Diencephalon (tissue), 2 donors: Measurements from ENCODE around the gene SPATA31C2.

DNA sequence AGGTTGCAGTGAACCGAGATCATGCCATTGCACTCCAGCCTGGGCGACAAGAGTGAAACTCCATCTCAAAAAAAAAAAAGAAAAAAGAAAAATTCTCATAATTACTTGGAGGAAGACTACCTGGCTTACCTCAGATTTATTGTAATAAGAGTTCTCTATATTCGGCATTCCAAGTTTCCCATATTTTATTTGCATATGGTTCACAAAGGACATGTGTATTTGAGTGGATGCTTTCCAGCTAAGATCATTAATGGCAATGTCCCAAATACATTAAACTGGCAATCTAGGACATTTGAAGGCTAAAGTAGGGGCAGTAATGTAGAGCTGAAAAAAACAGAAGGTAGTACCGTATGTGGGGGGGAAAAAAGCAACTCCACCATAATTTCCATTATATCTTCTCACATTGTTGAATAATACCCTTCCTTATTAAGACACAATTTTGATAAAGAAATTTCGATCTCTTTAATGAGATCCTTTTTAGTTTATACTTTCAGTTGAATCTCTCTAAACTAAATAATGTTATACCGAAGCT, 4.9 kb downstream of the TUT7 start:
- RAMPAGE, long total RNA = no peak

DNA sequence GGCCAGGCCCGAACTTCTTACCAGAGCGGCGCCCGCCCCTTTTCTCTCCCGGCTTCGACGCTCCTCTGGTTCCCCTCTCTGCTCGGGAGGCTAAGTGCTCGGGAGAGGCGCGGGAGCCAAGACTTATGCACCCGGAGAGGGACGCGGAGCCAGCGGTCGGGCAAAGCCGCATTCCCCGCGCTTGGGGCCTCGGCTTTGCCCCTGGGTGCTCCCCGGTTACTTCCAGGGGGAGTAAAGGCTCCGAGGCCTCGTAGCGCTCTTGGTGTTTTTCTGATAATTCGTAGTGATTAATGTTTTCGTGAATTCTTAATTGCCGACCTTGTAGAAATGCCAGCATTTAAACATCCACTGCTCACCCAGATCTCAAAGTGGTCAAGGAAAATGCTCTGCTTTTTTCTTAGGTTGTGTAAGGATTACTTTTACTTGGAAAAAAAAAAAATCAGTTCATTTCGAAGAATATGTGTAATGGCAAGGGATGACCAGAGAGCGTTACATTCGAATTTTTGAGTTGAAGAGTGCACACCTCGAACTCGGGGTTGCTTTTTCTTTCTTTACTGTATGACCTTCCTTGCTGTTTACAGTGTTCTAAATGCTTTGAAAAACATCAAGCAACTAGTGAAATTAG, 636 bp upstream of the TUT7 start:
- RAMPAGE, long total RNA = no peak

- RAMPAGE, long total RNA = no peak
Observed at GRCh38 chr9:86584416-86584697, 230.1 kb upstream of the TUT7 start.

DNA sequence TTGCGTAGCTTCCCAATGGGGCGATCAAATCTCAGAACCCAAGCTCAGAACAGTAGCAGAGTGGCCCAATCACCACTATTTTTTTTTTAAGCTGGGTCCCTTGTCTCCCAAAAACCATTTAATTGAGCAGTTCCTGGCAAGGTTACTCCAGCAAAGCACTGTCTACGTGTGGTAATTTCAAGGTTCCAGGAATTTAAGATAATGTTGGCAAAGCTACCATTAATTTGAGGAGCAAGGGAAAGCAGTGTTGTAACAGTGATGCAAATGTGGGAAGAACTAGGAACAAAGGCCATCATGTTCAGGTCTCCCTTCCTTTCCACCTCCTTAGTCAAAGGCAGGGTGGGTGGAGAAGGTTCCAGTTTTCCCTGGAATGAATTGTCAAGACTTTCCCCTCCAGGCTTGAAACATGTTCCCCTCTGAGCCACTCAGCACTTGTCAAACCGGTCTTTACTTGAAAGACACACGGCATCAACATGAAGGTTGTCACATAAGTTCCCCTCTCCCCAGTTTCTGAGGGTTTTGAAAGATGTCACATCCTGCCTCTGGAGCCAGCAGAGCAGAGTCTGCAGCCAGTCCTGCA, 226.1 kb downstream of the GAS1 start:
- RAMPAGE, long total RNA = no peak

- RAMPAGE, long total RNA = no peak
Observed at GRCh38 chr9:87518603-87519194, 21.0 kb downstream of the DAPK1 start.

DNA sequence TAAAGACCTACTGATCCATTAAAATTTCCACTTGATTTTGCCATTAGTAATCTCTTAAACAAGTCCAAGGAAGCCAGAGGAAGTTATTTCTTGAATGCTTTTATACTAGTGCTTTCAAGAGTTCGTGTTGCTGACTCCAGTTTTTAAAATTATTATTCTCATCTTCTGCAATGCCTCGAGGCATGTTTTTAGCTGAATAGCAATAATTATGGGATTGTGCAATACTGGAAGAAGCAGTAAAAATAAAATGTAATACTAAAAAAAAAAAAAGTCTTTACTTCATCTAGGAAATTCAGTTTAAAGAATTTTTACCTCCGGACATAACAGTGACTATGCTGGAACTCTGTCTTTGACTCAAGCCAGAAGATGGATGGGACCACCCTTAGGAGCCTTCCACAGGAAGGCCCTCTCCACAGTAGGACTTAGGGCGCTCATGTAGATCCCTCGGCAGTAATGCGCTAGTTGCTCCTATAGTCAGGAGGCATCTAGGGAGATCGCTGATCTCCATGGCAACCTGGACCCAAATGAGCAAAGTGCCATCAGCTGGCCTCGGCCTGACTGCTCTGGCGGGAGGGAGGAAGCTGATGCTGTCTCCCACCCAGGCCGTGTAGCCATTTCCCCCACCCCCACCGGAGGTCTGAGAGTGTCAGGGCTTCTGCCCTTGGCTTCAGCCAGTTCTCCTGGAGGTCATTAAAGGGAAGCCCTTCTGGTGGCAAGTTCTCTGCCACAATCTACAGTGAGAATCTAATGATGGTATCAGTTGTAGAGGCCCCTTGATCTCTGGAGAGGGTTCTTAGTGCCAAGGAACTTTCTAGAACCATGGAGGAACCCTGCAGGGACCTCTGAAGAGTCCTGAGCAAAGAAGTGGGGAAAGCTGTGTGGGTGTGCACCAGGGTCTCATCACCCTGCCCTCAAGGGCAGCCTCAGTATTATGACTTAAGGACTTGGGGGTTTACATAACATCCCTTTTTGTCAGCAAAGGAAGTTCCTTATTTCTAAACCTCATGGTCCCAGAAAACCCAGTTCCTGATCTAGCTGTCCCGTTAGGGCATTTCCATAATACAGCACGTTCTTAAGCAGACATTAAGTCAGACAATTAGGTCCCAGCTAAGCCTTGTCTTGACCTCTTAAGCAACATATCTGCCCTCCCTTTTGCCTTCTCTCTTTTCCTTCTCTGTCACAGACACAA, 56.9 kb downstream of the DAPK1 start:
- RAMPAGE, long total RNA = no peak

DNA sequence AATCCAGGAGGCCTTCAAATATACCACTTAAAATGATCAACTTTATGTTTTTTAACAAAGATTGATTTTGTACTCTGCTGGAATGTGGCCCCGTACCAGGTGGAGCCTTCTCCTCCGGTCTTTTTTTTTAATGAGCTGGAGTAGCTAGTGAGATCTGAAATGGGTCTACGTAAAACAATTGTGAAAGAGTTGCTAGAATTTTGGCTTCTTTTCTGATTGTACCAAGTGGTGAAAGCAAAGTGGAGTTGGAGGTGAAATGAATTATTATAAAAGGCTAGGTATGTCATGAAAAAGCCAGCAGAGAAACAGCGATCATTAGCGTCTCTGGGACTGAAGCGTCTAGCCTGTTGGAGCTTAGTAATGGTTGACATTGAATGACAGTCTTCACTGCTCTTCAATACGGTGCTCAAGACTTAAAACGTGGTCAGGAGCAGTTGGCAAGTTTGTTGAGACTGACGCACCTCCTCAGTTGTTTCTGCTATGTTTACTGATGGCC, 84.4 kb downstream of the DAPK1 start:
- RAMPAGE, long total RNA = no peak

- RAMPAGE, long total RNA = no peak
Observed at GRCh38 chr9:87800620-87800859, 74.6 kb downstream of the CTSL start.

DNA sequence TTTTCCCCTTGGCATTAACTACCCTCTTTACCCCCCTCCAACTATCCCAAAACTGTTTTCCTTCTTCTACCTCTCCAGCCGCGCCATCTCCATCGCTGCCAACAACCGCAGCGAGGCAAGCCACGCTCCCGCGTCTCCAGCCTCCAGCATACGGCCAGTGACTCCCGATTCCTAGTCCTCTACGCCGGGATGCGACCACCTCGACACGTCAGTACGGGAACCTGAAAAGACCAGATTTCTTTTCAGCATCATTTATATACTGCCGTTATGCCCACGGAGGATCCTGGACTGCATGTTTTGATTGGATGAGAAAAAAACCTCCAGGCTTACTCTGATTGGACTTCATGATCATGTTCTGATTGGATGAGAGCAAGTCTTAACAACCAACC, 25.1 kb downstream of the SPATA31C2 start:
- RAMPAGE, long total RNA = no peak

DNA sequence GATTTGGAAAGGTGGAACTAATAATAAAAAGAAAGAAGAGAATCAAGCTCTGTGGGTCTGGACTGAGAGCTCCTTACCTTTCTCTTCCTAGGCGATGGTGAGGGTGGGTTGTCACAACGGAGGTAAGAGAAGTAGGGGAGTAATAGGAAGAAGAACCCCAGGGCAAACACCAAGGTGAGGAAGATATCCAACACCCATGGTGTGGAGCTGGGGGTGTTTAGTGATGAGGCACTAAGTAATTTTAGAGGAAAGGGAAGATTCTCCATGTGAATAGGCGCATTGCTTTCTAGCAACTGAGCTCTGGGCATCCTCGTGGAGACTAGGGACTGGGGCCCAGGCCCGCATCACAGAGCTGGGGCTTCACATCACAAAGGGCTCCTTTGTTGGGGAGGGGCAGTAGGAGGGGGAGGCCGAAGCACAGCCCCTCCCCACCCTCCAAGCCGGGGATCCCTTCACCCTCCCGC, at the start of gene SPATA31C2:
Gene SPATA31C2, minus strand, starts transcription at position 295 of the 464 bp plus-strand sequence.
- RAMPAGE, long total RNA = no peak

- RAMPAGE, long total RNA = no peak
Observed at GRCh38 chr9:88193620-88194145, 55.4 kb upstream of the SPATA31C2 start.

GRCh38 chr9:88646528-88646885, 111.5 kb downstream of the NXNL2 start:
- RAMPAGE, long total RNA = no peak

DNA sequence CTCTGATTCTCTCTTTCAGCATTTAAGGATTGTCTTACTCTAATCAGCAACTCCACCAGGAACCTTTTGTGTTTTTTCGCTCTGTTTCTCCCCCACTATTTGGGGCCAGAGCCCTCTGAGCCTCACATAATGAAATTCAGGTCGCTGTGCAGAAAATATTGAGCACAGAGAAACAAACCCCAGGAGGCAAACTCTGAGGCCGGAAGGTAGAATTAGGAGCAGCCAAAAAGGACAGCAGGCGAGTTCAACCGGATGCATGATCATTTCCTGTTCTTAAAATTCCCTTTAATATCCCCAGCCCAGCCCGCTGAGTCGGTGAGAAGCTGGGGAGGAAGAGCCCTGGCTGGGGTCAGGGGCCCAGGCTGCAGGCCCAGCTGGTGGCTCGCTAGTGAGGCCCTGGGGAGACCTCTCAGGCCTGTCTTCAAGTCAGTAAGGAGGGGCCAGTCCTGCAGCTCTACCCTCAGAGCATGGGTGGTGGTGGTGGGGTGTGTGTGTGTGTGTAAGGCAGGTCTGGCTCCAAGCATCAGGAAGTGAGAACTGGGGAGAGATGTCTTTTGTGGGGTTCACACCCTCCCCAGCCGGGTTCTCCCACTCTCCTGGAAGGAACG, 213.4 kb upstream of the S1PR3 start:
- RAMPAGE, long total RNA = no peak

DNA sequence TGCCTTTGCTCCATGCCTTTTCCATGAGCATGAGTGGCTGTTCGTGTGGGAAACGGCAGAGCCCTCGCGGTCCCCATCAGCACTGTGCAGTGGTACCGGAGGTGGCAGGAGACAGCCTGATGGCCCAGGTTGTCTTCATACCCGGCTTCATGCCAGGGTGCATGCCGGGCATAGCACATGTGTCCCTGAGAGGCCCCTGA, 6.5 kb downstream of the S1PR3 start:
- RAMPAGE, long total RNA = no peak

GRCh38 chr9:89022211-89023210, 31.2 kb downstream of the S1PR3 start:
- RAMPAGE, long total RNA = no peak

GRCh38 chr9:89180235-89181004, 1.8 kb upstream of the SHC3 start:
- RAMPAGE, long total RNA = no peak

GRCh38 chr9:89357840-89358256, 39.5 kb downstream of the SECISBP2 start:
- RAMPAGE, long total RNA = no peak

DNA sequence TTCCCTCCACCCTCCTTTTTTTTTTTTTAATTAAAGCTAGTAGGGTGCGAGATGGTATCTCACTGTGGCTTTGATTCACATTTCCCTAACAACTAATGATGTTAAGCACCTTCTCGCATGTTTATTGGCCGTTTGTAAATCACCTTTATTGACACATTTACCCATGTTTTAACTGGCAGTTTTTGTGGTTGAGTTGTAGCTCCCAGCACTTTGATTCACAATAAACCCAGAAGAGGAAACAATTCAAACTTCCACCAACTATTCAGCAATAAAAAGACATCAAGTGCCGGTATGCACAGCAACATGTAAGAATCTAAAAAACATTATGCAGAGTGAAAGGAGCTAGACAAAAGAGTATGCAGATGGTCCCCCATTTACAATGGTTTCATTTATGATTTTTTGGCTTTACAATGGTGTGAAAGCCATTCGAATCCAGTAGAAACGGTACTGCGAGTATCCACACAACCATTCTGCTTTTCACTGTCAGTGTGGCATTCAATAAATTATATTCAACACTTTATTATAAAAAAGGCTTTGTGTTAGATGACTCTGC, 7.8 kb downstream of the SEMA4D start:
- RAMPAGE, long total RNA = no peak

GRCh38 chr9:89496211-89496727, 1.6 kb downstream of the SEMA4D start:
- RAMPAGE, long total RNA = no peak

DNA sequence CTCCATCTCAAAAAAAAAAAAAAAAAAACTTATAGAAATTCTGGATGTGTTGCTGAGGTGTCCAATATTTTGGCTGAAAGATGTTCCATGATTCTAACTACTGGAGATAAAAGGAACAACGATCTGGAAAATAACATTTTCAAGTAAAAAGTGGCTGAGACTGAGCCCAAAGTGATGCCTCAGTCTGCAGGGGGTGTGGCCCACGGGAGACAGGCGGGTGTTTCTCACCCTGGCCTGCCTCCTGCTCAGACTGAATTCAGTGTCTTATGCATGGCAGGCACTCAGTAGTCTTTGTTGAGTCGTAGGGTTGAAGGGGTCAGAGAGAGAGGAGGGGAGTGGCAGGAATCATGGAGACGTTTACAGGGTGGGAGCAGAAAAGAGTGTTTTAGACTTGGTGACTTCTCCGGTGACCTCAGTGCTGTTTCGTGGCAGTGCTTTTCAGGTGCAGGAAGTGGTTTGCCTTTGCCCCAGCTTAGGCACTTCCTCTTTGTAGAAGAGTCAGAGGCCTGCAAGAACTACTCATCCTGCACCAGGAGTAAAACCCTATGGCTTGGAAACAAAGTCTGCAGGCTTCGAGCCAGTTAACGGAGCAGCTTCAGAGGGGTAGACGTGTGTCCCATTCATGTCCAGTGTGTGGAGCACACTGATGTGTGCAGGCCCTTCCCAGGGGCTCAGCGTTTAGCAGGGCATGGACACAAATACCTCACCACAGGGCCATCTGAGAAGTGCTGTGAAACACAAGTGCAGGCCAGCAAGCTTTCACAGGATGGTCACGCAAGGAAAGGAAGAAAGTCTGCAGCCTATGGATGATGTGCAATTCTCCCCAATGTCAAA, 24.4 kb upstream of the SEMA4D start:
- RAMPAGE, long total RNA = no peak